Measurements from ENCODE around the gene SALL3.

- PRO-cap, result no peak
Observed at GRCh38 chr18:76820900-76821336, 1.4 kb upstream of the ZNF236 start.

- PRO-cap, result no peak
Observed at GRCh38 chr18:76821337-76821738, 1.0 kb upstream of the ZNF236 start.

- PRO-cap, result no peak
Observed at GRCh38 chr18:76979464-76980000, 153.1 kb downstream of the MBP start.

- PRO-cap, result no peak
Observed at GRCh38 chr18:77006407-77007157, 126.0 kb downstream of the MBP start.

GRCh38 chr18:77054060-77054580 lies 78.5 kb downstream of the MBP start:
- PRO-cap, result no peak

GRCh38 chr18:77099404-77100111 lies 33.0 kb downstream of the MBP start:
- PRO-cap, result no peak

- PRO-cap, result no peak
Observed at GRCh38 chr18:77131864-77132057, 822 bp downstream of the MBP start.

DNA sequence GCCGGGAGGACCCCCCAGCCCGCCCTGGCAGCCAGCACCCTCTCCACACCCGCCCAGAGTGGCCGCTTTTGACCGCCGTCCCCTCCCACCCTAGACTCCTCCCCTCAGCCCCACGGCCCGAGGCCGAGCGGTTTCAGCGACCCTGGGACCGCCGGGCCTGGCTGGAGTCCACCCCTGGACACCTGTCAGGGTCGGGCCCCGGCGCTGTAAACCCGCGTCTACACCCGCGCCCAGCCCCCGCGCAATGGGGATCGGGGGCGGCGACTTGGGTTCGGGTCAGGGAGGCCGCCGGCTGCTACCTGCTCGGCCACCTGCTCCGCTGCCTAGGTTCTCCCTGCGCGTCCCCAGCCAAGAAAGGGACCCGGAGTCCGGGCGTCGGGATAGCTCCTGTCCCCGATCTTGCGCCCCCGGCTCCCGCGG lies 515 bp downstream of the MBP start:
- PRO-cap, result bidirectional peak, plus-strand start at position 107 of the sequence, minus-strand start at position 60 of the sequence

GRCh38 chr18:77207269-77207840 lies 42.3 kb upstream of the GALR1 start:
- PRO-cap, result no peak

- PRO-cap, result unidirectional peak, minus-strand start at chr18:77367497
Observed at GRCh38 chr18:77367339-77367872, 117.8 kb downstream of the GALR1 start.

- PRO-cap, result no peak
Observed at GRCh38 chr18:78280887-78281370, 698.7 kb upstream of the SALL3 start.

DNA sequence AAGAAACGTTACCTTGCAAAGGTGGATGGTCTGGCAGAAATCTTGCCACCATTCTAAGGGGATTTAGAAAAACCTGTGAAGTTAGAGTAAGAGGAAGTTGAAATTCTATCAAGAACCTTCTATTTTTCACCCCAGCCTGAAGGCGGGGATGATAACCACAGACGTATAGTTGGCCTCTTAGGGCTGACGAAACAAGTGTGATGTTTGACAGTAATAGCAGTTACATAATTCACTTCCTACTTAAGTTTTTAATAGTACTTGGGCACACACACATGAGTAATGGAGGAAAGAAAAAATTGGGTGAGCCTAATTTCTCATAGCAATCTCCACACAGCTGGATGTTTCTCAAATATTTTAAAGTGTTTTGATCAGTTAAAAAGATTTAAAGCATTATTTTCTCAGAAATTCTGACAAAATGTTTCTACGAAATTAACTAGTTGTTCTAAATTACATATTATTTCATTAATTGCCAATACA lies 336.6 kb upstream of the SALL3 start:
- PRO-cap, result no peak

DNA sequence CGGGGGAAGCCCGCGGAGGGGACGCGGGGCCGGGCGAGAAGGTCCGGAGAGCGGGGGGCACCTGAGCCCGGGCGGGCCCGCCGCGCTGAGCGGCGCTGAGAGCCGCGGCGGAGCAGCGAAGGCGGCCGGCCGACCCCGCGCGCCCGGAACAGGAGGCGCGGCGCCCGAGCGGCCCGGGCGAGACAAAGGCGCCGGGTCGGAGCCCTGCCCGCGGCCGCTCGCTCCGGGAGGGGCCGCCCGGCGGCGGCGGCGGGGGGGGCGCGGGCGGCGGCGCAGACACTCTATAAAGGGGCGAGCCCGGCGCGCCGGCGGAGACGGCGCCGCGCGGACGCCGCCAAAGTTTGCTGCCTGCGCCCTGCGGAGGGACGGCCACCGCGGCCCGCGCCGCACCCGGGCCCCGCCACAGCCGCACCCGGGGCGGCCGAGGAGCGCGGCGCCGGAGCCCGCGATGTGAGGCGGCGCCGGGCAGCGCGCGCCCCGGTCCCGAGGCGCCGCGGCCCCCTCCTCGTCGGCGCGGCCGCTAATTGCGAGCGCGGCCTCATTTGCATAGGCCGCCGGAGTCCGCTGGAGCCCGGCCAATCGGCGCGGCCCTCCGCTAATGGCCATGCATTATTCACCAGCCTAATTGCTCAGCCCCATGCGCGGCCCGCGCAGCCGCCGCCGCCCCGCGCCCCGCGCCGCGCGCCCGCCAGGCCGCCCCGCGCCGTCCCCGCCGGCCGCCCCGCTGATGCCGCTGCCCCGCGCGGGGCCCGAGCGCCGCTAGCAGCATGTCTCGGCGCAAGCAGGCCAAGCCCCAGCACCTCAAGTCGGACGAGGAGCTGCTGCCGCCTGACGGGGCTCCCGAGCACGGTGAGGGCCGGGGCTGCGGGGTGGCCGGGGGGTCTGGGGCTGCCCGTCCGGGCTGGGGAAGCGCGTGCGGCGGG lies at the start of gene SALL3:
Gene SALL3, plus strand, starts transcription at position 311 of the 923 bp plus-strand sequence.
- PRO-cap, result no peak

- PRO-cap, result no peak
Observed at GRCh38 chr18:79252241-79252859, 143.4 kb upstream of the NFATC1 start.

GRCh38 chr18:79252860-79253587 lies 142.7 kb upstream of the NFATC1 start:
- PRO-cap, result bidirectional peak, plus-strand start at chr18:79253091, minus-strand start at chr18:79253008

DNA sequence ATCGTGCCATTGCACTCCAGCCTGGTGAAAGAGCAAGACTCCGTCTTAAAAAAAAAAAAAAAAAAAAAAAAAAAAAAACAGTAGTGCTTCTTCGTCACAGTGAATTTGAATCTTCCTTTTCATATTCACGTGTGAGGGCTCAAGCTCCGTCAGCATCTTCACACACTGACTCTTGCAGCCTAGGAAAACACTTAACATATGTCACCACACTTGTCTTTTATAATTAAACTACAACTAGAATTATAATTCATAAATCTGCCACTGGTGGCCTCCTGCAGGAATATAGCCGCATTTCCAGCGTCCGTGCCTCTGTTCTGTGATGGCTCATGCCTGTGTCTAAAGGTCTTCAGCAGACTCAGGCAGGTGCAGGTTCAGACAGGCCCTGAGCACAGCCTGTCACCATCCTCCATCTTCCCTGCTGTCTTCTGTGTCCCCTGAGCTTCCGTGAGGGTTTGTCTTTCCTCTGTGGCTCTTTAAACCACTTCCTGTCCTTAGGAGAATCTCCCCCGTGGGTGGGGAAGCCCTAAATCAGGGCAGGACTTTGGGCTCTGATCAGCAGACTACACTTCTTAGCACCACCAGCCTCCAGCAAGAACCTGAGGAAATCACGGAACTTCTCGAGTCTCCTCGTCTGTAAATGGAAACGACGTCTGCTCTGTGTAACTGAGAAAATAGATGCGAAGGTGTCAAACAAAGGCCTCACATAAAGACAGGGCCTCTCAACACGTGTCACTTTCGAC lies 24.2 kb upstream of the NFATC1 start:
- PRO-cap, result no peak

GRCh38 chr18:79406189-79406848 lies 10.6 kb downstream of the NFATC1 start:
- PRO-cap, result no peak

DNA sequence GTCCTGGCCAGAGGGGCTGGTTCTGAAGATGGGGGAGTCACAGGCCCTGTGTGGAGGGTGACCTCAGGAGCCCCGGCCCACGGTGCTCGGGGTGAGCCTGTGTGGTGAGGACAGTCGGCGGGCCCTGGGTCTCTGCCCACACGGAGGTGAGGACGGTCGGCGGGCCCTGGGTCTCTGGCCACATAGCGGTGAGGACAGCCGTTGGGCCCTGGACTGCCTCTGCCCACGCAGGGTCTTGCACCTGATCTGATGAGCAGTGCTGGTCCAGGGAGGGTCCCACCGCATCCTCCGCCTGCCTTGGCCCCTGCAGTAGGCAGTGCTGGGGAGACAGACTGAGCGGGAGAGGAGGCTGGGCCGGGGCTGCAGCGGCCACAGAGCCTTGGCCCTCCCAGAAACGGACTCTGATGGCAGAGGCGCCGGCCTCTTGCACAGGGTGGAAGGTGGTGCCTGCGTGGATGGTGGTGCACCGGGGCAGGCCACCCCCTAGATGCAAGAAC lies 36.5 kb downstream of the NFATC1 start:
- PRO-cap, result no peak

DNA sequence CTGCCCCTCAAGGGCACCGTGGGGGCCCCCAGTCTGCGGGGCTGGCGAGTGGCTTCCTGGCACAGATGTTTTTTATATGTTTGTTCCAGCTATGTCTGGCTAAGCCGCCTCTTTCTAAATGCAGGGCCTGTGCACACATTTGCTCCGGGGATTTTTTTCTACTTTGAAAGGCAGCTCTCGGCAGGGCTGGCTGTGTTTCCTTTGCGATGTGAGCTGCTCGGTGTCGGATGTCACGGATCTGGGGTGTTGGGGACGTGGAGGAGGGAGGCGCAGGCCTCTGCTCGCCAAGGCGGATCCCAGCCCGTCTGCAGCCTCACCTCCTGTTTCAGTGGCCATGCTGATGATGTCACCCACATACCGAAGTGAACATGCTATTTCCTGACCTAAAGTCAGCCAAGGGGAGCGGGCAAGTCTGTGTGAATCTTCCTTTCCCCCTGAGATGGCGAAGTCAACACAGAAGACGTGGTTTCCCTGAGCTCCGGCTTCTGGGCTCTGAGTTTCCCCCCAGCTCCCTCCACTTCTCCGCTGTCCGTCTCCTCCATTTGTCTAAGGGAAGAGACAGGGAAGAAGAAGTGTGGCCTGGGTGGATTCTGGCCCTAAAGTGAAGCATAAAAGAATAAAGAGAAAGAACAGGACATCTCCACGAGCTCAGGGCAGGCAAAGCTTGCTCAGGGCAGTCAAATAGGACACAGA lies 111.8 kb upstream of the CTDP1 start:
- PRO-cap, result no peak

- PRO-cap, result no peak
Observed at GRCh38 chr18:79738315-79738766, 58.7 kb downstream of the CTDP1 start.